Neutrophil (primary cell): ENCODE results near the genes POP4 and GPATCH1.

- PRO-cap: bidirectional peak, plus-strand start at chr19:29606294, minus-strand start at chr19:29606174
Observed at GRCh38 chr19:29606120-29606443, at the start of gene POP4. POP4 (plus strand) TSS chr19:29606283.

DNA sequence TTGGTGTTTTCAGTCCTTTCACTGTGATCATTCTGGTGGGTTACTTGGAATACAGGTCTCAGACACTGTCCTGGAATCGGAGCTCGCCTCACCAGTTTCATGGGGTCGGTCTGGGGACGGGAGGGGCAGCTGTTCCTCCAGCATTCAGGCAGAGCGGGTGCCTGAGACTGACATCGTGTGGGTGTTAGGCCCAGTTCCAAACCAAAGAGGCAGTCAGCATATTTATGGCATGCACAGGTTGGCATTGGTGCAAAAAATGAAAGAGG is 20.0 kb downstream of the PLEKHF1 start:
- PRO-cap: no peak

DNA sequence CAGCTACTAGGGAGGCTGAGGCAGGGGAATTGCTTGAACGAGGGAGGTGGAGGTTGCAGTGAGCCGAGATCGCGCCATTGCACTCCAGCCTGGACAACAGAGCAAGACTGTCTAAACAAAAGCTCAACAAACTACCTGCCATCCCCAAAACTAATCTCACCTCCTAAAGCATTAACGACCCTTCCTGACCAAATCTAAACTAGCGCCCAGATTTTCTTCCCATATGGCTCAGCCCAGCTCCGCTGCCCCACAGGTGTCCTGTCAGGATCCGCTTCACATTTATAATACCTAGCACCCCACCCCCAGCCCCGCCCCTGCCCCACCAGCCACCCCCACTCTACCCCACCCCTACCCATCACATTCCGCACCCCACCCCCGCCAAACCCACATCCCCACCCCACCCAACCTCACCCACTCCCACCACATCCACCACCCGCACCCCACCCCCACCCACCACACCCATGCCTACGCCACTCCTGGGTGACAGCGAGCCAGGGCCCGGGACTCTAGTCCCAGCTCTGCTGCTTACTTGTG is 616 bp downstream of the C19orf12 start:
- PRO-cap: no peak

- PRO-cap: no peak
Observed at GRCh38 chr19:29844623-29845509, 33.1 kb downstream of the CCNE1 start.

DNA sequence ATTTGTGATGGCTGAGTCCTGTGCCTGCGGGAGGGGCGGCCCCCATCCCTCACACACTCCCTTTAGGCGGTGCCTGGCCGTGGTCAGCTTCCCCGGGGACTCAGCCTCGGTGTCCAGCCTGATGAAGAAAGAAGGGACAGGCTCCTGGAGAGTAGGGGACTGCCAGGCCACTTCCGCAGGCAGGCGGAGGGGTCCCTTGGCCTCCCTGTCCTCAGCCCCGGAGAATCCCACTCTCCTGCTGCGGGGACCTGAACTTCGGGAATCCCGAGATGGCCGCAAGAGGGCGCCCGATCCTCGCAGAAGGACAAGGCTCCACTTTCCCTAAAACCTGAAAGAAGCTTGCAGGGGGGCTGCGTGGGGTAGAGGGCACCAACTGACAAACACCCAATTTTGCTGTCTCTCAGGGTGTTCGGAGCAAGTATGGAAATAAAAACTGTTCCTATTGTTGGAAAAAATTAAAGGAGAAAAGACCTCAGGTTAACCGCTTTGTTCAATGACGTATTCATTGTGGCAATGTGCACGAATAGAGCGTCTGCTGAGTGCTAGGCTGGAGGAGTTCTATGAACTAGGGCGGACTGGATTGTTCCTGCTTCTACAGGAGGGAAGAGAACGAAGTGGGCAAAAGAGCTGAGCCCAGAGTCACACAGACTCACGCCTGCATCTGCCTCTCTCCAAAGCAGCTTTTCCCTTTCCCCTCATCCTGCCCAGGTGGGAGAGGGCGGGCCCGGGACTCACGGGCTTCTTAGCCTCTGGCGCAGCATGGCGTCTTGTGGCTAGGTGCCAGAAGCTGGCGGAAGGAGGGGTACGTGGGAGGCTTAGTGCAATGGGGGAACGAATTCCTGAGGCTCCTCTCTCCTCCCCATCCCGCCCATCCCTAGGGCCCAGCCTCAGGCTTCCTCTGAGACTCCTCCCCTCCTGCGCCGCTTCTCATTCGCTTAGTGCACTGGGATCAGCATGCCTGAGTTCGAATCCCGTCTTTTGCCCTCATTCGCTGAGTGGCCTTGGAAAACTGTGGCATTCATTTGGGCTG is 297.5 kb downstream of the ZNF536 start:
- PRO-cap: no peak

DNA sequence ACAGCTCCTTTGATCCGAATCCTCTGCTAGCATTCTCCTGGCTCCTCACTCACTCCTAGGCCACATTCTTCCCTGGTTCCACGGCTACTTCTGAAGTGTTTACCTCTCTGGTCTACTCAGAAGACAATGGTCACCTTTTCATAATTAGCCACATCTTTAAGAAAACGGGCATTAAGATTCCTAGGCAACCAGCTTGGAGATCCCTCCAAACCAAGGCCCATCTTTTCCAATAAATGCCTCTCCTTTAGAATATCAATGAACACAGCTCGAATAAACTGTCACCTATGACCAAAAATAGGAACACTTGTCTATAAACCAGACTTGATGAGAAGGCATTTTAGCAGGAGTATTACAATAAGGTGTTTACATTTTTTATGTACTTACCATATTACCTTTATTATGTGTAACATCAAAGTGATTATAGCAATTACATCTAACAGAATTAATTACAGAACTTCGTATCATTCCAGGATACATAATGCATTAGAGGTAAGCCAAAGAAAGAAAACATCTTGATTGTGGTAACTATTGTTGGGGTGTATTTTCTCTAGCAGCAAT is 7.4 kb downstream of the TSHZ3 start:
- PRO-cap: no peak

- PRO-cap: no peak
Observed at GRCh38 chr19:31889817-31890101, 455.7 kb upstream of the ZNF507 start.

- PRO-cap: no peak
Observed at GRCh38 chr19:31968771-31969412, 376.5 kb upstream of the ZNF507 start.

DNA sequence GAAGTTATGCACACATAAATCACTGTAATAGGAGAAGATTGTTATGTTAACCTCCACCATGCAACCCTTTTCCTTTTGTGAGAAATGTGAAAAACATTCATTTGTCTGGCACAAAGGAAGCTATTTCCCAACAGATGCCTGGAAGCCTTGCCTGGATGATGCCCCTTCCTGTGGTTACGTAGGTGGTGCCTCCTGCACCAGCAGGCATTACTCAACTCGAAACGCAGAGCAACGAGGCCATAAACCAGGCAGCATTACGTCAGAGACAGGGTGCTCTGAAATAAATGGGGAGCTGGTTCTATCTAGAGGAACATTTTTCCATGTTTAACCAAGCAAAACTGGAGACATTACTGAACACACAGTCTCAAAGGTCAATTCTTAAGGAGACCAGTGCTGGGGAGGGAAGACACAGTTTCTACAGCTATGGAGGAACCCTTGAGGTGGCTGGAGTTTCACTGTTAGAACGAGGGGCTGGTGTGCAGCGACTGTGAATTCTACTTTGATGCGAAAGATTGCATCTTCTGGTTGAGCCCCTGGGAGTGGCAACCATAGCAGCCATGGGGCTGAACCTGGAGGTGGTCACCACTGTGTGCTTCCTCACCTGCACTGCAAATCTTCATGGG is 327.2 kb upstream of the ZNF507 start:
- PRO-cap: no peak

DNA sequence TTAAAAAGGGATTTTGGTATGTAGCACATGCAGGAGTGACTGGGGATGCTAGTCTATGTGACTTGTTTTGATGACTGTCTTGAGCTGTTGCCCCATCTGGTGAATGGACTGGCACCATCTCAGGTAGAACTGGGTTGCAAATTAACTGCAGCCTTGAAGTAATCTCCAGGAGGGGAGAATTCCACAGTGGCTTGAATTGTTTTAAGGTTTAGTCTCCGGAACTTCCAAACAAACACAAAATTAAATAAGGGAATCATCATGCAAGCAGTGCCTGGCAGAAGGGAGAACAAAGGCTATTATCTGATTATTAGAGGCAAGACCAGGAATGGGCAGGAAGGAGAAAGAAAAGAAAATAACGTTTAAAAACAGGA is 258.6 kb upstream of the ZNF507 start:
- PRO-cap: no peak

DNA sequence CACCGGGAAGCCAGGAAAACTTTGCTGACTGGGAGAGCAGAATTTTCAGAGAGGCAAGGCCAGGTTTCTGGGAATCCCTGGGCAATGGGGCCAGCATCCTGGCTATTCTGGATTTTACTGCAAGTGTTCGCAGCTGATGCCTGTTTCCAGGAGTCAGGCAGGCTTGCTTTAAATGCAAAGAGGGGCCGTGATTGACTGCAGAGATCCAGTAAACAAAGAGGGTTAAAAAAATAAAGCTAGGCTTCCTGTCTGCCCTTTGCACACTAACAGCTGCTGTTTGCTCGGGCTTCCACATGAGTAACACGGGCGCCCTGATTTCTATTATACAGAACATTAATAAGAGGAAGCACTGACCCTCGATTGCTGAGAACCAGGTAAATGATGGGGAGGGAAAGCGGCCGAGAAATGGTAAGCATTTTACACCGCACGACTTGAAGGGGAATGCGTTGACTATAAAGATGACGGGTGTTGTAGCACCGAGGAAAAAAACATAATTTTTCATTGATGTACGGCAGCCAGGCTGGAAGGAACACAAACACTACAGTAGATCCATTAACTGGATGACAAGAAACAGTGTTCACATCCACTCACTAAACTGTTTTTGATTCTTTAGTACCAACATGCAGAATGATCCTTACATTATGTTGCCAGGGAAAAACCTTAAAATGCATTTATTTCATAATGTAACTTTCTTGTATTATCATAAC is 254.1 kb upstream of the ZNF507 start:
- PRO-cap: no peak

DNA sequence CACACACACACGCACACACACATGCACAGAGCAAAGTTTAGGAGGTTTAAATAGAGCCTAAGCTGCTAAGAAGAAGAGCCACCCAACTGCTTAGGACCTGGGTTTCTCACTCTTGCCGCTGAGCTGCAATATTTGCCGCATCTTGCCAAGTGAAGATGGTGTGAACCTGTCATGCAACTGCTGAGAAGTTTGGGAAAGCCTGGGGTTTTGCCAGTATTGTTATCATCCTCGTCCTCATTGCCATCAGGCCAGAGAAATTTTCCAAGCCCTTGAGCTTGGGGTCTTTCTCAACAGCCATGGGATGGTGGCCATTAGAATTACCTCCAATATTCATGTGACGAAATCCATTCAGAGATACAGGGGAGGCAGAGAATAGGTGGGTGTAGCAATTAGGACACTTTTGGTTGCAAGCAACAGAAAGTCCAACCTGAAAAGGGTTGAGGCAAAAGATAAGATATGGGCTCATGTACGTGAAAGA is 75.3 kb upstream of the ZNF507 start:
- PRO-cap: no peak

GRCh38 chr19:32468308-32469111 is 62.9 kb downstream of the DPY19L3 start:
- PRO-cap: no peak

GRCh38 chr19:32649553-32649888 is 25.5 kb downstream of the ANKRD27 start:
- PRO-cap: no peak

GRCh38 chr19:33022340-33023275 is 42.1 kb downstream of the RHPN2 start:
- PRO-cap: no peak

DNA sequence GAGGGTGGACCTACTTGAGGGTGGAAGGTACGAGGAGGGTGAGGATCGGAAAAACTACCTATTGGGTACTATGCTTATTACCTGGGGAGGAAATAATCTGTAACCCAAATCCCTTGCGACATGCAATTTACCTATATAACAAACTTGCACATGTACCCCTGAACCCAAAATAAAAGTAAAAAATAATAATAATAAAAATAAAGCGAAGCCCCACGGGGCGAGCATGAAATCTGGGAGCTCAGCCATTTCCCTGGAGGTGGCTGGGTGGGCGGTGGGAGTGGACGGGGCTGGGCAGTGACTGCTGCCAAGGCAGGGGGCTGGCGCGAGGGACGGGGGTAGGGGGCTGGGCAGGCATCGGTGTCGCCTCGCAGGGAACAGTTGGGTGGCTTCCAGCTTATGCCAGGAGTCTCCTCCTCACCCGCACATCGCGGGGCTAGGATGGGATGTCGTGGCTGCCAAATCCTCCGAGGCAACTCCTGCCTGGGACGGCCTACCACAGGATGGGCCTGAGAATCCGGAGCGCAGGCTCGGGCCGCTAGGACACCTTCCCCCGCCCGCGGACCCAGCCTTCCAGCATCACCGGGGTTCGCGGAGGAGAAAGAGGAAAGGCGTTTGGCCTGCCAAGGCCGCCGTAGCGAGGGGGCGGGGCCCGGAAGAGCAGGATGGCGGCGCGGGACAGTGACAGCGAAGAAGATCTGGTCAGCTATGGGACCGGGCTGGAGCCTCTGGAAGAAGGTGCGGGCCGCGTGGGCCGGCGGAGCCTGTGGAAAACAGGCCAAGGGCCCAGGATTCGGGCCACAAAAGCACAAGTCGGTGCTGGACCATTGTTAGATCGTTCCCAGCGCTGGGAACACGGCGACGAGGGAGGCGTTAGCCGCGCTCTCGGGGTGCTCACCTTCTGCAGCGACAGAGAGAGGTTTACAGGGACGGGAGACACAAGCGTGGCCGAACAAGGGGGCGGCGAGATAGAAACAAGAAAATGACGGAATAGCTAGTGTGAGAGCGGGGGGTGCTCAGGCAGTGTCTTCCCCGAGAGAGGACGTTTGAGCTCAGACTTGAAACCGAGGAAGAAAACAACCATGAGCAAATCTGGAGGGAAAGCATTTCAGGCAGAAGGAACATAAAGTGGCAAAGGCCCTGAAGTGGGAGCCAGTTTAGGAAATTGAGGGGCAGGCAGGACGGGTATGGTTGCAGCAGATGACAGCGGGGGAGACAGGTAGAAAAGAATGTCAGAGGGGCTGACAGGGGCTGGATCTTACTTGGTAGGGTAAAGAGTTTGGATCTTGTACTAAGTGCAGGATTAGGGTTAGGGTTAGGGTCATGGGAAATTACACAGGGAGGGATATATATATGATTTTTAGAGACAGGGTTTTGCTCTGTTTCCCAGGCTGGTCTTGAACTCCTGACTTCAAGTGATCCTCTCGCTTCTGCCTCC is at the start of gene GPATCH1:
Gene GPATCH1 (plus strand): TSS at position 650 of the 1,435 bp plus-strand sequence.
- PRO-cap: unidirectional peak, plus-strand start at position 660 of the sequence

GRCh38 chr19:33226719-33227302 is 1.2 kb upstream of the SLC7A10 start:
- PRO-cap: no peak

- PRO-cap: no peak
Observed at GRCh38 chr19:33296085-33296579, 6.2 kb downstream of the CEBPA start.

- PRO-cap: no peak
Observed at GRCh38 chr19:33388373-33388874, 14.9 kb downstream of the CEBPG start.

DNA sequence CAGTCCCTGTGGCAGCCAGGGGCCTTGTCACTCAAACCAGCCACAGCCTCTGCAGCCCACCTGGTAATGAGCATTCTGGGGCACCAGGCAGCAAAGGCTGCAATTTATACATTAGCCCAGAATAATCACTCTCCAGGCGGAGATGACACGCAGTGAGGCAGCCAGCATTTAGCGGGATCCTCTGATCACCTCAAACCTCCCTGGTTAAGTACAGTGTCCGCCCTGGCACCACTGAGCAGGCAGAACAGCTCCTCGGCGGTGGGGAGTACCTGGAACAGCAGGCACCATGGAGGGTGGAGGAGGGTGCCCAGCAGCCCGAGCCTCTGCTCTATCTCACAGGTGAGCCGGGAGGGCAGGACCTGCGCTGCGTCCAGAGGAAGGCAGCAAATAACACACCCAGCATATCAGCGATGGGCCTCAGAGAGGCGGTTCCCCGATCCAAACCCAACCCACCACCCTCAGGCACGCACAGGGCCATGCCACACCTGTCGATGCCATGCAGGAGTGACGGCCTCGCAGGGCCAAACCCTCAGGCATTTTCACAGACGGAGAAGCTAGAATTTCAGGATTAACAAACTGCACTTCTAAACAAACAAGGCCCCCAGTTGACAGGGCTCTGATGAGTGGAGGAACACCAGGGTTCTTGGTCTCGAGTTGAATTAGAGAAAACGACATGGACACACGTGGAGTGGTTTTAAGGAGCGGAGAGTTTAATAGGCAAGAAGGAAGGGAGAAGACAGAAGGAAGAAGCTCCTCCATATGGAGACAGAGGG is 11.8 kb downstream of the PEPD start:
- PRO-cap: no peak